PC-3 (cell line): ENCODE data around the gene WDR45B.

GRCh38 chr17:82448850-82450219 is 1.2 kb downstream of the CYBC1 start:
- RAMPAGE, long total RNA: no peak

GRCh38 chr17:82485735-82486226 is 27.2 kb downstream of the NARF start:
- RAMPAGE, long total RNA: no peak

DNA sequence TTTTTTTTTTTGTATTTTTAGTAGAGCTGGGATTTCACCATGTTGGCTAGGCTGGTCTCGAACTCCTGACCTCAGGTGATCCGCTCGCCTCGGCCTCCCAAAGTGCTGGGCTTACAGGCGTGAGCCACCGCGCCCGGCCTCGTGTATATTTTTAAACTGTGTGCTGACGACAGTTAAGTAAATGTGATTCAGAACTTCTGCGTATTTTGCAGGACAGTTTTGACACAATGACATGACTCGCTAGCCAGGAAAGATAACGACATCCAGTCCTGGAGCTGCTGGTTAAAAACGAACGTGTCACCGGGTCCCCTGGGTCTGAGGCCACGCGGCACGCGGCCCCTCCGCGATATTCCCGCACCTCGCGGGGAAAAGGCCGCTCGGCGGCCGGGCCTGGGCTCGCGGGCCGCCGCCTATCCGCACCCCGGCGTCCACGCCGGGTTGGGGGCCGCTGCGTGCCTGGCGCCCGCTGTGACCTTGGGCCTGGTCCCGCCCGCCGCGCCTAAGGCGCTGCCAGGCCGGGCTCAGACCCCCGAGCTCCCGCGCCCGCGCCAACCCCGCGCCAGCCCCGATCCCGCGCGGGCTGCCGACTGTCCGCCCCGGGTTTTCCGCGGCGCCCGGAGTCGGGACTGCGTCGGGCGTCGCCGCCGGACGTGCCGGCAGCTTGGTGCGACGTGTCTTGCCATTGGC is 455 bp upstream of the FOXK2 start:
- RAMPAGE, long total RNA: no peak

DNA sequence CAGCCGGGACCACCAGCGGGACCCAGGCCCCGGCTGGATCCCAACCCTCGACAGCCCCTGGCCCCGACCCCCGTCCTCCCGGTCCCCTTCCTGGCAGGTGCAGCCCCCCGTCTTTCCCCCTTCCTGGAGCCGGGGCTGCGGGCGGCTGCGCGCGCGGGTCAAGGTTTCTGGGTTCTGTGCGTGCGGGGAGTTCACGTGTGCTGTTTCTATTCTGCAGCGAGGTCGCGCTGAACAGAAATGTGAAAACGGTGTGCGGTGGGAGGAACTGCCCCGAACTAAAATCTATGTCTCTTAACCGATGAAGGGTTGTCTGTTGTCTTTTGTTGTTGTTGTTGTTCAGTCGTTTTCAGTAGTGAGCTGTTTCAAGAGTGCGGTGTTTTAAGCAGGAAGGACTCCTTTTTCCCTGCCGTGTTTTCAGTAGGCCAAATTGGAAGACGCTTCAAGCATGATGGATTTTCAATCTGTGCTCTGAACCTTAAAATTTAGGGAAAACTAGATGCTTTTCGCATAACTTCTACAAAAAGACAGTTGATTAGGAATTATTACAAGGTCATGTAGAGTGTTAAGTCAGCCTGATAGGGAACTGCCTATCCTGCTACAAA is 992 bp downstream of the FOXK2 start:
- RAMPAGE, long total RNA: no peak

DNA sequence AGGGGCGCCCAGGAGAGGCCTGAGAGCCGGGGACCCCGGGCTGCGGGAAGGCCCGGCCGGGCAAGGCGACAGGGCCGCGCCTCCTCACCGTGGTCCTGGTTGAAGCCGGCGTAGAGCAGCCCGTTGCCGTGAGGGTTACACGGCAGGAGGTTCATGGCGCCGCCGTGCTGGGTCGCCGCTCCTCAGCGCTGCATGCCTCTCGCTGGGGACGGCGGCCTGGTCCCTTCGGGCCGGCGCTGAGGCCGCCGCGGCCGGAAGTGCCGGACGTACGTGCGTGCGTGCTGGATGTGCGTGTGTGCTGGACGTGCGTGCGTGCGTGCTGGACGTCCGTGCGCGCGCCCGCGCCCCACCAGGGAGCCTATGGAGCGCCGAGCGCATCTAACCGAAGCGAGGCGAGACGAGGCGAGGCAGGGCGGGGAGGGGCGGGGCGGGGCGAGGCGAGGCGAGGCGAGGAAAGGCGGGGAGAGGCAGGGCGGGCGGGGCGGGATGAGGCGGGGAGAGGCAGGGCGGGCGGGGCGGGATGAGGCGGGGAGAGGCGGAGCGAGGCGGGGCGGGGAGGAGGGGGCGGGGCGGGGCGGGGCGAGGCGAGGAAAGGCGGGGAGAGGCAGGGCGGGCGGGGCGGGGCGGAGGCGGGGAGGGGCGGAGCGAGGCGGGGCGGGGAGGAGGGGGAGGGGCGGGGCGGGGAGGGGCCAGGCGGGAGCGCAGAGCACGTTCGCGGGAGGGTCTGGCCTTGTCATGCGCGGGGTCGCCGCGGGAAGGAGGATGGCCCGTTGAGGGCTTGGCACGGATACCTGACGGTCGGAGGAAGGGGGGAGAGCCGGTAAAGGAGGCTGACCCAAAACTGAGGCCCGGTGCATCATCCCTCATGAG is at the start of gene WDR45B:
Gene WDR45B, minus strand, starts transcription at position 259 of the 870 bp plus-strand sequence.
- RAMPAGE, long total RNA: start-site peak on the minus strand centred at position 219 of the sequence, 39 bp wide, 77 and 19 reads in 2 replicates

GRCh38 chr17:82858185-82859057 is 18.6 kb upstream of the ZNF750 start:
- RAMPAGE, long total RNA: no peak

GRCh38 chr17:82875324-82876048 is 35.7 kb upstream of the ZNF750 start:
- RAMPAGE, long total RNA: no peak

DNA sequence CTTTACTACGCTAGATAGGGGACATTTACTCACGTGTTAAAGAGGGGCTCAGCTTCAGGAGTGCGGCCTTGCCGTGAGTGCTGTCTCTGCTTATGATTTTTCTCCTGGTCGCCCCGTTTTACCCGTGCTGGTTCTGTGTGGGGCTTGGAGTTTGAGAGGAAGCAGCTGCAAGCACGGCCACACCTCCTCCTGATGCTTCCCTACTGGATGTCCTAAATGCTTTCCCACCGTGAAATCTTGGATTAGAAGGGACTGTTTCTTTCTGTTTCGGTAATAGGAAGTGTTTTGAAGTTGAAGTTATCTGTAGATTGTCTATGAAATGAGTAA is 54.0 kb upstream of the ZNF750 start:
- RAMPAGE, long total RNA: no peak

DNA sequence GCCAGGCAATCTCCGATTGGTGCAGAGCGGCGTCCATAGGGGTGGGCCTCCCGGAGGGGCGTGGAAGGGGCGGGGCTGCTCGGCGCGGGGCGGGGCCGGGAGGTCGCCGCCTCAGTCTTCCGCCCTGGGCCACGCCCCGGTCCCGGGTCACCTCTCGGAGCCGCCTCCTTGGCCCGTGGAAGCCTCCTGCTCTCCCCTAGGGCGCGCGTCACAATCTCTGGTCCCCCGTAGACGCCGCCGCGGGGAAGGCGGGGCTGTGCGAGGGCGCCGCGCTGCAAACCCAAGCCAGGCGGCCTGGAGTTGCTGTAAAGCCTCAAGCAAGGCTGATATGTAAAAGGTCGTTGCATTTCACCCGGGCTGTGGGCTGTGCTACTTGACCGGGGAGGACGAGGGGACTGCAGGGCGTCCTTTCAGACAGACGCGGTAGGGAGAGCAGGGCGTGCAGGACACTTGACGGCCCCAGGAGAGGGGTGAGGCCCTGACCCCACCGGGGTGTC is 330 bp upstream of the B3GNTL1 start:
- RAMPAGE, long total RNA: no peak

DNA sequence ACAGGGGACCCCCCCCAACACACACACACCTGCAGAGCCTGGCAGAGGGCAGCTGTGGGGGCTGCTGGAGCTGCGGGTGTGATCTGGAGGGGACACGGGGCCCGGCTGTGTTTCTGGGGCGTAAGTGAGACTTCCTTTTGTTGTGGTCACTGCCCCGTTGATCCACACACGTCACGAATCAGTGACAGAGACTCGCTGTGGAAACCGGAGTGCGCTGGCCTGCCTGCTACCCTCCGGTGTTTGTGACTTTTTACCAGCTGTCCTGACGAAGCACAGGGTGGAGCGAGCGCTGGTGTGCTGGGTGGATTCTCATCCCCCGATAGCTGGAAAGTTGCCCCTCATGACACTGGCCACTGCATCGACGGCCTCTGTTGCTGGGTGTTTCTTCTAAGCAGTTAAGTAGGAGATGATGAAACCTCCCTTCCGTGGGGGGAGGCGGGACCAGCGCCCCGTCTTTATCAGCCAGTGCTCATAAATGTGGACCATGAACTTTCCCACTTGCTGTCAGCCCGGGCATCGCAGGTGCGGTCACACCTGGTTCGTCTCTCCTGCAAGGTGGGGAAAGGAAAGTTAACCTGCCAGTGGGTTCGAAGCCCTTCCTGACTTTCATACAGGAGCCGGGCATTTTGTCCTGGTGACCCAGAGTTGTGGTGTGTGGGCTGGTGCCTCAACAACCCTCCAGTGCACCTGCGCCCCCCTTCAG is 2.4 kb downstream of the METRNL start:
- RAMPAGE, long total RNA: no peak

- RAMPAGE, long total RNA: no peak
These were observed 13.2 kb downstream of the METRNL start for GRCh38 chr17:83092573-83092946.

GRCh38 chr17:83125908-83126242 is 46.5 kb downstream of the METRNL start:
- RAMPAGE, long total RNA: no peak

- RAMPAGE, long total RNA: no peak
These were observed 75.9 kb downstream of the METRNL start for GRCh38 chr17:83155023-83156086.

- RAMPAGE, long total RNA: no peak
These were observed 104.8 kb downstream of the METRNL start for GRCh38 chr17:83184153-83184598.

DNA sequence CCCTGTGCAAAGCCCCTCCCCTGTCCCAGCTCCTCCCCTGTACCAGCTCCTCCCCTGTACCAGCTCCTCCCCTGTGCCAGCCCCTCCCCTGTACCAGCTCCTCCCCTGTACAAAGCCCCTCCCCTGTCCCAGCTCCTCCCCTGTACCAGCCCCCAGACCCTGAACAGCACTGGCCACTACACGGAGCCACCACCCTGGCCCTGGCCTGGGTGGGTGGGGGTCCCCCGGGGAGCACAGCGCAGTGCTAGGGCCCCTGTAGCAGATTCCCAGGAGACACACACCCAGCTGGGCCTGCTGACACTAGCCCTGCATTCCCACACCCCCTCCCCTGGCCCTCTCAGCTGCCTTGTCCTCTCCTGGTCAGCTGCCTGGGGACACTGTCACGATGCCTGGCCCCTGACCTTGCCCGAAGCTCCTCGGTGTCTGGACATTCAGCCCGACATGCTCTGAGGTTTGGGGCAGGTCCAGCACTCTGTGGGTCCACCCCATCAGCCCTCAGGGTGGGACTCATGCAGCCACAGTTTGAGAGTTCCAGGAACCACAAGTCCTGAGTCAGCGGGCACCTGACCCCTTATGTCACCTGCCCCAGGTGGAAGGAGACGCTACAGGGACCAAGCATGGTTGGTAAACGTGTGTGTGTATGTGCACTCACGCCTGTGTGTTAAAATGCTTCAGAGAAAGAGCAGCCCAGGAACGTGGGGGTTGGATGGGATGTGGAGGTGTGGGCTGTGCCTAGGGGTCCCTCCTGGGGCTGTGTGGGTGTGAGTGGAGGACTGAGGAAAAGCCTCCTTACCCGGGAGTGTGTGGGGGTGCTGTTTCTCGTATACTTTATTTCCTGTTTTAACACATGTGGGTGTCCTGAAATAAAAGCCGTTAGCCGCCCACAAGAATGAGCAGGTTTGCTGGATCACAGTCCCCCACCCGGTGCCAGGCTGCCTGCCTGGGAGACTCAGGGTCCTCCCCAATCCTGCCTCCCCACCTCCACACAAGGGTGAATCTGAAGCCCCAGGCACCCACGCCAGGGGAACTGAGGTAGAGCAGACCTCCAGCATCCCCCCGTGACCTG is 114.3 kb downstream of the METRNL start:
- RAMPAGE, long total RNA: no peak